Brain (tissue), 1 donor: ENCODE measurements around the gene RFX3.

GRCh38 chr9:211407-211960 is 3.2 kb upstream of the DOCK8 start:
- RRBS: no CpG with 5 or more reads among the region's 5 CpGs

- RRBS: no CpG with 5 or more reads among the region's 11 CpGs
These were observed 42.6 kb downstream of the KANK1 start for GRCh38 chr9:546698-547929.

GRCh38 chr9:589052-589827 is 84.7 kb downstream of the KANK1 start:
- RRBS: no CpG with 5 or more reads among the region's 6 CpGs

- RRBS: no CpG with 5 or more reads among the region's 1 CpG
These were observed 78.9 kb downstream of the SMARCA2 start for GRCh38 chr9:2094001-2094565.

- RRBS: no CpG with 5 or more reads among the region's 8 CpGs
These were observed 128.3 kb upstream of the VLDLR start for GRCh38 chr9:2492889-2494003.

DNA sequence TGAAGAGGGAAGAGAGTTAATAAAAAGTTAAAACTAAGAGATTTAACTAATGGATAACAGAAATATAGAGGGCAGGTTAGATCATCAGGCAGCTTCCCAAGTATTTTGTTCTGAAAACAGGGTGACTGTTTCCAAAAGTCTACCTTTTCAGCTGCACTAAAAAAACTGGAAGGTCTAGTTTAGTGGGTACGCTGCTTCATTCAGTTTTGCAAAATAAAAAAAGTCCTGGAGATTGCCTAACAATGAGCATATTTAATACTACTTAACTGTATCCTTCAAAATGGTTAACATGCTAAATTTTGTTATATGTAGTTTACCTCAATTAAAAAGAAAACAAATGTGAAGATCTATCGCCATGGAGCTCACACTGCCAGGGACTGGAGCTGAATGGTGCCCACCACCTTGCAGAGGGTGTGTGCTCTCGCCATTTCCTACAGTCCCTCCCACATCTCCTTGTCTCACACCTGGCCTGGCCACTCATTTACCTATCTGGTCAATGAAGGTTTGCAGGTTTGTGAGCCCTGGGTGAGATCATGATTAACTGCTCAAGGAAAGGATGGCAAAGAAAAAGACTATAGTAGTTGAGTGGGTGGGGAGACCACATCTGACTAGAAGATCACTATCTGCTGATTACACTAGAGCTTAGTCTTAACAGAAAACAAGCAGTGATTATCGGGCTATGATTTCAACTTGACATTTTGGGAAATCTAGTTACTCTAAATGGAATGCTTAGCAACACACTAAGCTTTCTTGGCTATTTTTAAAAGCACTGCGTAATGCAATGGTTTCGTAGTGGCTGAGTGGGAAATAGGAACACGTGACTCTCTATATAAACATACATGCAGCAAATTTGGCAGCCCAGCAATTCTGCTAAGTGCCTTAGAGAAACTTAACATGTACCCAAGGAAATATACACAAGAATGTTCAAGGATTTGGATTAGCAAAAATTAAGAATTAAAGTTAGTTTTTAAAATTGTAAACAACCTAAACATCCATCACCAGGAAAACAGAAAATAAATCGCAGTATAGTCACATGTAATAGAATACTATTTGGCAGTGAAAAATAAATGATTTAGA is 27.4 kb downstream of the PUM3 start:
- RRBS: no CpG with 5 or more reads among the region's 8 CpGs

DNA sequence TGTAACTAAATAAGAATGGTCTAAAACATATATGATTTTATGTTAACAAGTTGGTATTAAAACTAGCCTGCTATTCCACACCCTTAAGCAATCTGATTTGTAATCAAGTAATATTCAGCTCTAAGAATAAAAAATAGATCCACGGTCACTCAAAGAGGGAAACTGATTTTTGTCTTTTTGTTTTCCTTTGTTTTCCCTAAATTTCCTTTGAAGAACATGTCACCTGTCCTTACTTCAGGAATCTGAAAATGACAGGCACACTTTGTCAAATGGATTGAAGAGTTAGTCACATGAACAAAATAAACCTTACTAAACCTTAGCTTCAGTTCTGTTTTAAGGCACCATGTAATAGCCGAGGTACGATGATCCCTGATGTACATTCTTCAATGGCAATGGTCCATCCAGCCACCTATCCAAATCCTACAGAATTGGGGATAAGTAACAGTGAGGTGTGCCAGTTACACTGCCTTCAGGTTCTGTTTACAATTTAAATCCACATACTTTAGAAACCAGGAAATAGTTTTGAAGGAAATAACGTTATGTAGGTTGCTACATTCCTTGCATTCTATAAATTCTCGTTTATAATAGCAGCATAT is 302.2 kb downstream of the RFX3 start:
- RRBS: no CpG with 5 or more reads among the region's 5 CpGs

- RRBS: no CpG with 5 or more reads among the region's 3 CpGs
These were observed 65.9 kb downstream of the RFX3 start for GRCh38 chr9:3459788-3460399.

DNA sequence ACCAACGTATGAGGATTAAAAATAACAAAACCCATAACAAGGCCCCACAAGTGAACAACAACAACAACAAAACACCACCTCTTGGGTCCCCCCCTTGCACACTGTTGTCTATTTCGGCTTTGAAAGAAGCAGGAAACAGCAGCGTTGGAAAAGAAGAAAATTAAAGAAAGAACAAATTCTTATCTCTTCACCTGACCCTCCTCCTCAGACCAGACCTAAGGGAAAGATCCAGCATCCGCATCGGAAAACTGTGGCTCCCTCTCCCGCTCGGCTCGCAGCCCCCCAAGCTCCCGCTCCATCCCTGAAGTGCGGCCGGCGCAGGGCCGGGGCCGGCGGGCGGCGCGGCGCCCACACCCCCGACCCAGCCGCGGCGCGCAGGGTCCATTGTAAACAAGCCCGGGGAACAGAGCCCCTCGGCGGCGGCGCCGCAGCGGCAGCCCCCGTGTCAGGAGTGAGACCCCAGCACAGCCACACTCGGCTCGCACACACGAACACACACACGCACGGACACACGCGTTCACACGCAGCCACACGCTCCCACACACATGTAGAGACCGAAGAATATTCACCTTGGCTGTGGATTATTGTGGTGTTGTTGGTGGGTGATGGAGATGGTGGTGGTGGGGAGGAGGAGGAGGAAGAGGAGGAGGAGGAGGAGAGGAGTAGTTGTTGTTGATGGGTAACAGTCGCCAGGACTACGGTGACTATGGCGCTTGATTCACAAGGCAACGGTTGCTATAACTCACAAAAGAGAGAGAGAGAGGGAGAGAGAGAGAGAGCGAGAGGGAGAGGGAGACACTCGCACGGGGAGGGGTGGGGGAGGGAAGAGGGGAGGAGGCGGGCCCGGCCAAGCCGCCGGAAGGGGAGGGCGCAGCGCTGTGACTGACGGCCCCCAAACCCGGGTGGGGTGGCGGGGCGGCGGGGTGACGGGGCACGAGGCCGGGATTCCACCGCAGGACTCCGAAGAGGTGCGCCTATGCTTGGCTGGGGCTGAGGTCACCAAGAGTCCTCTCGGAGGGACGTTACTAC is at the start of gene RFX3:
Gene RFX3, minus strand, starts transcription at position 824 of the 1,029 bp plus-strand sequence.
- RRBS: 2% methylated on average over 23 of the region's 68 CpGs

- RRBS: no CpG with 5 or more reads among the region's 9 CpGs
These were observed 1.4 kb upstream of the RFX3 start for GRCh38 chr9:3527212-3527614.

DNA sequence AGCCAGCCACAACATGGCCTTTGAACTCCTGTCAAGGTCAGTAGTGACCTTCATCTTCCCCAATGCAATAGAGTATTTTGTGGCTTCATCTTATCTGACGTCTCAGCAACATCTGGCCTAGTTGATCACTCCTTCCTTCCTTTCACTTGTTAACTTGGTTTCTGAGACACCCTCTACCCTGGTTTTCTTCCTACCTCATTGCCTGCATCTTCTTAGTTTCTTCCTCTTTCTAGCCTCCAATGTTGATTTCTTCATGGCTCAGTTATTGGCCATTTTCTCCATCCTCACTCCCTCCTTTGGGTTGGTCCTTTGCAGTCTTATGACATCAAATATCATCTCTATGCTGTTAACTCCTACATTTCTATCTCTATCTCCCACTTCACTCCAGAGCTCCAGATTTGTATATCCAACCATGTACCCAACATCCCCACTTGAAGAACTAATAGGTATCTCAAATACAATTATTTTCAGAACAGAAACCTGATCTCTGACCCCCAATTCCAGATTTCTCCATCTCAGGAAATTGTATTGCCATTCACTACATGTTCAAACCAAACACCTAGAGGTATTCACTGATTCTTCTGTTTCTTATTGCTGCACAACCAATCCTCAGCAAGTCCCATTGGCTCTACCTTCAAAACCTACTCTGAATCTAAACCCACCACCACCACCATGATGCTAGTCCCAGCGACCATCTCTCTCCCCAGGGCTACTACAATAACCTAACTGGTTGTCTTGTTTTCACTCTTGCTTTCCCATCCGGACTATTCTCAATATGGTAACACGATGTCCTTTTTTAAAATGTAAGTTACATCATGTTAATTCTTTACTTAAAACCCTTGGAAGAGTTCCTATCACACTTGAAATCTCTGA is 36.0 kb downstream of the GLIS3 start:
- RRBS: no CpG with 5 or more reads among the region's 4 CpGs

DNA sequence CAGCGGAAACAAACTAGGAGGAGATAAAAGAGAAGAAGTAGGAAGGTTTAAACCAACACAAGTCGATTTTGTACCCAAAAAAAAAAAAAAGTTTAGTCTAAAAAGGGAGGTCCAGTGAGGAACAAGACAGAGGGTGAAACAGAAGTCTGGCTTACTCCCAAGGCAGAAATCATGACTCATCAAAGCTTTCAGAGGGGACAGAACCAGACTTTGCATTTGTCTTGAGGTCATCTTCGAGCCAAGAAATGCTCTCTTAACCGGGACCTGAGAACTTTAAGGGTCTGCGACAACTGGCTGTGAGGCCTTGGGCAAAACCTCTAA is 2.9 kb downstream of the GLIS3 start:
- RRBS: no CpG with 5 or more reads among the region's 5 CpGs

- RRBS: no CpG with 5 or more reads among the region's 2 CpGs
These were observed 2.3 kb upstream of the GLIS3 start for GRCh38 chr9:4301963-4302688.

- RRBS: no CpG with 5 or more reads among the region's 2 CpGs
These were observed 6.5 kb upstream of the GLIS3 start for GRCh38 chr9:4306332-4306737.

- RRBS: no CpG with 5 or more reads among the region's 9 CpGs
These were observed 42.0 kb downstream of the SLC1A1 start for GRCh38 chr9:4532183-4532738.

DNA sequence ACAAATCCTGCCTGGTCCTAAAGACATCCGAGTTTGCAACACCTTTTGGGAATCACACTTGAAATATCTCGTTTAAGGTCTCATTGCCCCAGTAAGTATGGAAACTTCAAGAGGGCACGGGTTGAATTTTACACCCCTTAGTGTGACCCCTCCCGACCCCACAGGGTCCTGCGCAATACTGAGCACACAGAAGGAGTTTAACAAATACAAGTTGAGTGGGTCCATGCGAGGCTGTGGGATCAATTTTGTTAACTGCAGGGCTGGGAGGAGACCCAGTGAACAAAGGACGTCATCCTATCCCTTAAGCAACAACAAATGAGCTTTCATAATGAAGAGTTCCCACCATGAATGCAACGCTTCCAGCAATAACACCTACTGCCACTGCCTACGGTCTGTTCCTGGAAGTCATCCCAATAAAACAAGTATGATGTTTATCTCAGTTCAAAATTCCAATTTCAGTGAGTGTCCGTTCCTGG is 66.0 kb upstream of the PLPP6 start:
- RRBS: no CpG with 5 or more reads among the region's 10 CpGs

DNA sequence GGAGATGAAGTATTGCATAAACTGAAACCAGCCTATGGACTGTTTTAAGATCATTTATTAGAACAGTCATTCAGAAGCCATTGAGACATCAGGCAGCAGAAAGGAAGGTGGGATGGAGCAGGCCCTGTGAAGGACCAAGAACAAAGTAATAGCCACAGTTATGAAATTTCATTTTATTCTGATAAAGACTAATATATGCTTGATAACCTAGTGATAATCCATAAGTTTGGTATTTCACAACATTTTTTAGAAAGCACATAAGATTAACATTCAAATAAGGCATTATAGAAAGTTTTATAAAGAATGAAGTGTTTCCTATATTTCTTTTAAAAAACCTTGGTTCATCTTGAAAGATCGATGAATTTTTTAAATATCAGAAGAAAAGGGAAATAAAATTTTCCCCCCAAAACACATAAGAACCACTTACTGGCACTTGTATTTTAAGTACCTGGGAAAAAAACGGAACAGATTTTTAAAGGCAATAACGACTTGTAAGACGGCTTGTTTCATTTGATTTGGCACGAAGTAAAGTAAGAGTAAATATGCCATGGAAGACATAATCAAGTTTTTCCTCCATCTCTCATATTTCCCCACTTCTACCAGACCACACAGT is 29.8 kb downstream of the AK3 start:
- RRBS: no CpG with 5 or more reads among the region's 5 CpGs

DNA sequence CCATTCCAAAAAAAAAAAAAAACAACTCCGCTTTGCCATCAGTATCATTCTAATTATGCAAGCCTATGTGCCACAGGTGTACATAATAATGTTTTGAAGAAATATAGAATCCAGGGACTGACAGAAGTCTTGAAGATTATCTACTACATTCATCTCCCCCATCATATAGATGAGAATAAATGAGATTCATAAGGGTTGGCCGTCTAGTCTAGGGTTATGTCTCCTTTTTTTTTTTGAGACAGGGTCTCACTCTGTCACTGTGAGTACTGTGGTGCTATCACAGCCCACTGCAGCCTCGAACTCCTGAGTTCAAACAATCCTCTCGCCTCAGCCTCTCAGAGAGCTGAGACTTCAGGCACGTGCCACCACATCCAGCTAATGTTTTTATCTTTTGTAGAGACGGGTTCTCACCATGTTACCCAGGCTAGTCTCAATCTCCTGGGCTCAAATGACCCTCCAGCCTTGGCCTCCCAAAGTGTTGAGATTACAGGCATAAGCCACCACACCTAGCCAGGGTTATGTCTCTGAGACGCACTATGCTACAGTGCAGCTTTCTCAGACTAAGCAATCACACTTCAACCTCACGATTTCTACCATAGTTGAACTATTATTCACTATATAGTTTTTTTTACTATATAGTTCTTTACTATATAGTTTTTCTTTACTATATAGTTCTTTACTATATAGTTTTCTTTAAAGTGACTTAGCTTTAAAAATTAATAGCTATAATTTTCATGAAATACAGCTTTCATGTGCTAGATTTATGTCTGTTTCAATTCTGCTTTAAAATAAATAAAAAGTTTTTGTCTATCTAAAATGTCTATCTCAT is 4.3 kb downstream of the AK3 start:
- RRBS: no CpG with 5 or more reads among the region's 8 CpGs

GRCh38 chr9:4793671-4793980 is 882 bp downstream of the RCL1 start:
- RRBS: 4% methylated on average over 1 of the region's 7 CpGs

GRCh38 chr9:4853527-4854423 is 61.0 kb downstream of the RCL1 start:
- RRBS: no CpG with 5 or more reads among the region's 10 CpGs